ENCODE results near the genes MYOZ3 and DCTN4.

DNA sequence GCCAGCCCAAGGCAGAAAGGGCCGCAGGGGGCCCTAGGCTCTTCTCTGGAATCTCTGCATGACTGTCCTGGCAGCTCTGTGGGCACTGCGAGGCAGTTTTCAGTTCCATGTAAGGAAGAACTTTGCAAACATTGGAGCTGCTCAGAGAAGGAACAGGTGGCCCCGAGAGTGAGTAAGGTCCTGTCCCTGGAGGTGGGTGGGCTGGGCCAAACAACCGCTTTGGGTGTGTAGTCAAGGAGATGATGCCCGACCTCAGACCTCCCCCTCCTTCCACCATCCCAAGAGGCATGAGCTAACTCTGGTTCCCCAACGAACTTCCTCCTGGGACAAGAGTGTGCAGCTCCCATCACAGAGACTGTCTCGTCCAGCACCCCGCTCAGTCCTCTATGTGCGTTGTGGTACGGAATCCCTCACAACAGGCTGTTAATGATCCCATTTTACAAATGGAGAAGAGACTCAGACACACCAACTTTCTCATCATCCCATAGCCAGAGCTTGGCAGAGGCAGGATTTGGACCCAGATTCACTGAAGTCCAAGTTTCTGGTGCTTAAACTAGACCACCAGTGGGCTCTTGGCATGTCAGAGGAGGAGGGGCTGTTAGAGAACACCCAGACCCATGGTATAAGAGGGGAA is 20.4 kb downstream of the CSF1R start:
- PRO-cap, 3 experiments = no peak in any of the 3 experiments
- RRBS = no CpG with 5 or more reads among the region's 10 CpGs

GRCh38 chr5:150124255-150124748 is 31.3 kb downstream of the PDGFRB start:
- PRO-cap, 3 experiments = no peak in any of the 3 experiments
- RRBS = no CpG with 5 or more reads among the region's 9 CpGs

DNA sequence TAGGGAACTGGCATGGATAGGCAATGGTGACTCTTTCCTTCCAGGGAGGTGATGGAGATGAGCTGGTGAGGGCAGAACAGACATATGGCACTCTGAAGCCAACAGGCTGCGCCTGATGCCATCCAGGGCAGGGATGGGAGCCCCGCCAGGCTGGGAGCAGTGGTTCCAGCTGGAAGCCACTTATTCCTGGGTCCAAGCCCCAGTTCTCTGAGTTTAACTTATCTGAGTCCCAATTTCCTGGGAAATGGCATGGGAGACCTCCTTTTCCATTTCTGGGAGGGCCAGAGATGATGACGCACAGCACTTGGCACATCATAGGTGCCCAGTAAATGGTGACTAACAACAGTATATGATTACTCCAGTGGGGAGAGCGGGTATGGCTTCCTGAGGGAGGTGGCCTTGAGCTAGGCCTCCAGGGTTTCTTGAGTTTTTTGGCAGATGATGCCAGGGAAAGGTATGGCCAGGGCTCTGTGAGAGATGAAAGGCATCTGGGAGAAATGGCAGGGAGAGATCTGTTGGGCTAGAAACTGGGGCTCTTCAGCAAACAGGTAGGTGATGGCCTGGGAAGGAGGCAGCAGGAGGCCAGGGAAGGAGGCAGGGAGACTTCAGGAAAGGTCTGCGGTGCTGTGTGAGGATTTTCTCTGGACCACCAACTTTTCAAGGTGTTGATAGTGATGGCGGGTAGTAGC is 7.1 kb downstream of the PDGFRB start:
- PRO-cap, 3 experiments = peak in 1 of 3 experiments; most common plus-strand start position 437 of the sequence (in 1)
- RRBS = no CpG with 5 or more reads among the region's 6 CpGs

- PRO-cap, 3 experiments = no peak in any of the 3 experiments
- RRBS = 31% methylated on average over 20 of the region's 52 CpGs
Observed at GRCh38 chr5:150167127-150167787, 679 bp downstream of the CDX1 start.

GRCh38 chr5:150186752-150187526 is 2.9 kb upstream of the SLC6A7 start:
- PRO-cap, 3 experiments = no peak in any of the 3 experiments
- RRBS = no CpG with 5 or more reads among the region's 6 CpGs

DNA sequence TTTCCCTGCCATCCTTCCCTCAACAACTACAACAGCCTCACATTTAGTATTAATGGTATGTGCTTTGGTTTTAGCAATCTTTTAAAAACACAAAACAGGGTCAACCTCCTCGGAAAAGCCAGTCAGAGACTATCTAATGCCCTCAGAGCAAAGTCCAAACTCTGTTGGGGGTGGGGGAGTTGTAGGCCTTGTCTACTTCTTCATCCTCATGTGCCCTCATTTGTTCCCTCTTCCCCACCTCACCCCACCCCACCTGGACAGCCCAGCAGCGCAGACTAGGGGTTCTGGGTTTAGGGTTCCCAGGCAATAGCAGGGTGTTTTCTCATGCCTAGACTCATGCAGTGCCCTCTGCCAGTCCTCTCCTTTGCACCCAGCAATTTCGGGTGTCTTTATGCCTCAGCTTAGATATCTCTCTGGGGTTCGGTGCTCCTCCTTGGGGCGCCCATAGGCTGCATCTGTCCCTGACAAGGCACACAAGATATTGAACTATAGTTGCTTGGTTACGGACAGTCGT is 816 bp upstream of the TCOF1 start:
- PRO-cap, 3 experiments = no peak in any of the 3 experiments
- RRBS = no CpG with 5 or more reads among the region's 7 CpGs

DNA sequence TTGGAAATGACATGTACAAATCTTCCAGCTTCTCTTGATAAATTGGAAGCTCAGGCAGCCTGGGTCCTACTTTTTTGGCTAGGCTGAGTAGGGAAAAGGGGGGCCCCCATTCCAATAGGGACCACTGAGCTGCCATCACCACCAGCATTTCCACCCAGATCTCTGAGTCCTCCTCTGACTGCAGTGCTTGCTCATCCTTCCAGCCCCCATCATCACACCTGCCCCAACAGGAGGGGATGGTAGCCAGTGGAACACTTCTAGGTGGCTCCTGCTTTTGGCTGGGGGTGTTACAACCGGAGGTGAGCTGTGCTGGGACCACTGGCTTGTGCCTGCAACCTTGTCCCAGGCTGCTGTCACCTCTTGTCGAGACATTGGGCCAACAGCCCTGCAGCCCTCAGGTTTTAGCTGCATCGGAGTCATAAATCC is 24.9 kb downstream of the TCOF1 start:
- PRO-cap, 3 experiments = no peak in any of the 3 experiments
- RRBS = no CpG with 5 or more reads among the region's 3 CpGs

DNA sequence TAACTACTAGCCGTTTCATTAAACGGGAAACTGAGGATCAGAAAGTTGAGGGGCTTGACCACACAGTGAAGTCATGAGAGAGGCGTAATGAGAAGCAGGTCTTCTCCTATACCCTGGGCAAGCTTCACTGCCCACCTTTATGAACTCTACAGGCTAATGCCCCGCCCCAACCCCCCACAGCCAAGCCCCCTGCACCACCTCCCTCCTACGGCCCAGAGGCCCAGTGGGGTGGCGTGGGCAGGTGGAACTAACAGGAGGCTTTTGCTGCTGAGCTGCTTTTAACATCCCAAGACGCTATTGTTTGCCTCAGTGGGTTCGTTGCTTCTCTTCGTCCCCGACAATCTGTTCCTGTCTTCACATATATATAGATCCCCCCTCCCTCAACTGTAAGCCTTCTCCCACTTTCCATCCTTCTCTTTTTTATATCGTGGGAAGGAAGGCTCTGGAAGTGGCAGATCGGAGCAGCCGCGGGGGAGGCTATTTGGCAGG is 26.7 kb downstream of the CD74 start:
- PRO-cap, 3 experiments = no peak in any of the 3 experiments
- RRBS = no CpG with 5 or more reads among the region's 14 CpGs

DNA sequence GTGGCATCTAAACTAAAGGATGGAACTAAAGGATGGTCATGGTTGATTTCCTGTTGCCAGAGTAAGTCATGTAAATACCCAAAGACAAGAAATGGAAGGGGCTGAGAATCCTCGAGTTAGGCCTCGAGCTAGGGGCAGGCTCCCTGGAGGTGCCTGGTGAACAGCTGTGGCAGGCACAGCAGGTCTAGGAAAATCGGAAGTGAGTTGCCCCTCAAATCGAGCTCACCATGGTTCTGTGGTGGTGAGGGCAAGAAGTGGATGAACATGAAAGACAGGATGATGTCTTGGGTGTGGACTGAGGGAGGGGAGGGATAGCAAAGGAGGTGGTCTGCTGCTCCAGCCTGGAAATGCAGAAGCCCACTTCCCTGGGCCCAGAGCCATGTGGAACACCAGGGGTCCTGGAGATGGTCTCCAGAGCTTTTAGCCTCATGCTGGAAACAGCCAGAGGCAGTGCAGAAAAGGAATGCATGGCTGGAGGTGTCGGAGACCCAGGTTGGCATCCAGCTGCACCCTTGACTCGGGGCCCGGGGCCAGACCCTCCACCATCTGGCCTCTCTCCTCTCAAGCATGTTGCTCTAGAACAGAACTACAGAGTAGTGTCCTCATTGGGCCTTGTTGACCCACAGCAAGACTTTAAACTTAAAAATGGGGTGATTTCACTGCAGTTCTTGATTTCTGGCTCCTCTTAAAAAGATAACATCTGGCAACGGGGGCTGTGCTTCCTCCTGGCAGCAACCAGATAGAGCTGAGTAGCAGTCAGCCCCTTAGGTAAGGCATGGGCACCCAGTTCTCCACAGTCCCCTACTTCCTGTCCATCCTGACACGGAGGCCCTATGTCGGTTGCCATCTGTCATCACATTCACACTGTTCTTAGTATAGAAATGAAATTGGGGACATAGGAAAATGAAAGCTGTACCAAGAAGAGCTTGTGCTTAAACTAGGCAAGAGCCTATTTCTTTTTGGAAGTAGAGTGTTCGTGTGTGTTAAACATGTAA is 11.9 kb downstream of the CD74 start:
- PRO-cap, 3 experiments = no peak in any of the 3 experiments
- RRBS = no CpG with 5 or more reads among the region's 11 CpGs

DNA sequence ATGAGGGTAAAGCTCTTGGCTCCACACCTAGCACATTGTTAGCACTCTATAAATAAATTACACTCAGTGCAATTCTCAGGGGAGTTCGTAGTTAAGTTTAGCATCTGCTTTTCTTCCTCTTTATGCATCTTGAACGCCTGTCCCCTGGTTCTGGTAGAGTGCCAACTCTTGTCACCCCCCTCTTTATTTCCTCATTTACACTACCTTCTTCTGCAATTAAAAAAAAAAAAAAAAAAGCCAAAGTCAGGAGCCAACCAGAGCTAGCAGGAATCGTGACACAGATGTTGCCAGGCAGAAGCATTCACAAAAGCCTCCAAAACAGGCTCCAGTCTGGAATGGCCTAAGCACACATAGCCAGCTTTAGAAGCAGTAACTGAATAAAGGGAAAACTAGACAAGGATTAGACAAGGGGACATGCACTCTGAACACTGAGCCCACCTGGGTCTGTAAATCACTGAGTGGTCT is 2.2 kb downstream of the CD74 start:
- PRO-cap, 3 experiments = peak in 1 of 3 experiments; most common plus-strand start position 392 of the sequence (in 1); most common minus-strand start position 160 of the sequence (in 1)
- RRBS = no CpG with 5 or more reads among the region's 3 CpGs

DNA sequence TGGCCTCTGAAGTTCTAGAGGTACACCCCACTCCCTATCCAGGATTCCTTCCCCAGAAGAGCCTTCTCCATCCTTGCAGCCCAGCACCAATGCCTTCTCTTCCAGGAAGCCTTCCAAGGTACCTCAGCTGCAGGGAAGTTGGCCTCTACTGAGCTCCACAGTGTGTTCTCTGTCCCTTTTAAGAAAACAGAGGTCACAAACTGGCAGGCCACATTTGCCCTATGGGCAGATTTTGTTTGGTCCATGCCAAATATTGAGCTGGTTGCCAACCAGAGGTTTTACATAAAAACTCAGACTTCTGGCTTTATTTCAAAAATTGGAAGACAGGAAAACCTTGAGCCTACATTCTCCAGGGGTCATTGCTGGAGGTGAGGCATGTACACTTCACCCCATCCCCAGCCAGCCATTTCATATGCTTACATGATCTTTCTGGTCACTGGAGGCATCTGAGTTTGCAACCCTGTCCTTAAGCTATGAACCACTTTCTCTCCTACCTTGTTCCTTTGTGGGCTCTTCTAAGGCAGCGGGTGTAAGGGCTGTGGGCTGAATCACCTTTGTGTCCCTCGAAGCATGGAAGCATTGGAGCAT is 8.9 kb upstream of the NDST1 start:
- PRO-cap, 3 experiments = no peak in any of the 3 experiments
- RRBS = no CpG with 5 or more reads among the region's 2 CpGs

DNA sequence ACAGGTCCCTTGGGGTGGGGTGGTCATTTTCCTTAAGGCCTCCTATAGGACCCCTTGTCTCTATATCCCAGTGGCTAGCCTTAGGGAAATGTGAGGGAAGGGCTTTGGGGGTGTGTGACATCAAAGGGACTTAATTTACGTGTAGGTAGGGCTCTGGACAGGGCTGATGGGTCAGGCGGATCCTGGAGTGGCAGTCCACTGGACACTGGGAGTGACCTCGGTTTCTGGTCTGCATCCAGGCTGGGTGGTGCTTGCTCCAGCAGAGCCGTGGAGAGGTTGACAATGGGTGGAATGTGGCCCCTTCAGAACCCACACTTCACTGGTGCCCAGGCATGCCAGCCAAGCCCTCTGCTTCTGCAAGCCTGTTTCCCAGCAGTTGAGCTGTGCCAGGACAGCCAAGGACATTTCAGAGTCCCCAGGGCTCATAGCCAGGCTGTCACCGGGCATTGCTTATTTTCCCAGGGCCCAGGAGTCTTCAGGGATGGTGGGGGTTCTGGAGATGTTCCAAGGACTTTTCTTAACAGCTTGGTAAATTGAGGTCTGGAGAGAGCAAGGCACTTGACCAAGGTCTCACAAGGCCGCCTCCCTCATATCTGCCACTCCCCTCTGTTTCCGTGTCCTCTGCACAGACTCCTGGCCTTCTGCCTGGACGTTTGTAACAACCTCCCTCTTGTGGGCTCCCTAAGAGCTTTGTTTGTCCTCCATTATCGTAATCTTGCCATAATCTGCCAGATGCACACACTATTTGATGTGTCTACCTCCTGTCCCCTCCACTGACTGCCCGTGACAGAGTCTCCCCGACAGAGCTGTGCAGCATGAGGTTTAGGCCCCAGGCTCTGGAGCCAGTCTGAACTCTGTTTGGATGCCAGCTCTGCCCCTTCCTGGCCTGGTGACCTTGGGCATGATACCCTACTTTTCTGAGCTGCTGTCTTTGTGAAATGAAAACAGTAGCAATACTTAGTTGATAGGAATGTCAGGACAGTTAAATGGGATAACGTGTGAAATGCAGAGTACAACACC is 3.8 kb upstream of the NDST1 start:
- PRO-cap, 3 experiments = no peak in any of the 3 experiments
- RRBS = no CpG with 5 or more reads among the region's 12 CpGs

DNA sequence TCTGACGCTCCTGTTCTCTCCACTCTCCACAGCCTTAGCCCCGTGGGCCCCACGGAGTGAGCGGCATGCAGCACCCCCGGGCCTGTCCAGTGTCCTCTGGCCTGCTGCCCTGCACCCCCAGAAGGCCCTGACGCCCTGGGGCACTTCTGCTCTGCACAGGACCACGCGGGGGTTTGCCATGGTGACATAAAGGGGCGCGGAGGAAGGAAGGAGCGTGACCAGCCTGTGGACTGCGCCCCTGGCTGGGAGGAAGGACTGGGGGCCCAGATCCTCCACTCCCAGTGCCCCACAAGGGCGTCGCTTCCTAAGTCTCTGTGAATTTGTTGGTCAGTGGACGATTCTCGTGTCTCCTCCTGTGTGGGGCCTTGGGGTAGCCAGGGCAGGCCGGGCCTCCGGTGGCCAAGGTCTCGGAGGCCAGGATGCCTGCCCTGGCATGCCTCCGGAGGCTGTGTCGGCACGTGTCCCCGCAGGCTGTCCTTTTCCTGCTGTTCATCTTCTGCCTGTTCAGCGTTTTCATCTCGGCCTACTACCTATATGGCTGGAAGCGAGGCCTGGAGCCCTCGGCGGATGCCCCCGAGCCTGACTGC is 13.0 kb downstream of the NDST1 start:
- PRO-cap, 3 experiments = no peak in any of the 3 experiments
- RRBS = 24% methylated on average over 3 of the region's 29 CpGs

- PRO-cap, 3 experiments = no peak in any of the 3 experiments
- RRBS = no CpG with 5 or more reads among the region's 16 CpGs
Observed at GRCh38 chr5:150522240-150523271, 14.6 kb downstream of the NDST1 start.

- PRO-cap, 3 experiments = no peak in any of the 3 experiments
- RRBS = no CpG with 5 or more reads among the region's 9 CpGs
Observed at GRCh38 chr5:150534816-150535357, 27.0 kb downstream of the NDST1 start.

DNA sequence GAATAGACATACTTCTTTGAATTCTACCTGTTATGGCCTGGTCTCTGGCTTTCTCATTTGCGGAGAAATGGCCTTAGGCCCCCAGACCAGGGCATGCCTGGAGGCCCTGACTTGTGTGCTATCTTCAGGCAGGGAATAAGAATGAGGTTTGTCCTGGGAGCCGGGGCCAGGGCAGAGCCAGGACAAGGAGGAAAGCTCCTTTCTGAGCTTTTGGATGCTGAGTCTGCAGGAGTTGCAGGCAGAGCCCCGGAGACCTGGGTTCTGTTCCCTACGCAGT is 47.4 kb upstream of the SYNPO start:
- PRO-cap, 3 experiments = peak in 2 of 3 experiments; most common plus-strand start position 66 of the sequence (in 2)
- RRBS = 90% methylated on average over 2 of the region's 4 CpGs

DNA sequence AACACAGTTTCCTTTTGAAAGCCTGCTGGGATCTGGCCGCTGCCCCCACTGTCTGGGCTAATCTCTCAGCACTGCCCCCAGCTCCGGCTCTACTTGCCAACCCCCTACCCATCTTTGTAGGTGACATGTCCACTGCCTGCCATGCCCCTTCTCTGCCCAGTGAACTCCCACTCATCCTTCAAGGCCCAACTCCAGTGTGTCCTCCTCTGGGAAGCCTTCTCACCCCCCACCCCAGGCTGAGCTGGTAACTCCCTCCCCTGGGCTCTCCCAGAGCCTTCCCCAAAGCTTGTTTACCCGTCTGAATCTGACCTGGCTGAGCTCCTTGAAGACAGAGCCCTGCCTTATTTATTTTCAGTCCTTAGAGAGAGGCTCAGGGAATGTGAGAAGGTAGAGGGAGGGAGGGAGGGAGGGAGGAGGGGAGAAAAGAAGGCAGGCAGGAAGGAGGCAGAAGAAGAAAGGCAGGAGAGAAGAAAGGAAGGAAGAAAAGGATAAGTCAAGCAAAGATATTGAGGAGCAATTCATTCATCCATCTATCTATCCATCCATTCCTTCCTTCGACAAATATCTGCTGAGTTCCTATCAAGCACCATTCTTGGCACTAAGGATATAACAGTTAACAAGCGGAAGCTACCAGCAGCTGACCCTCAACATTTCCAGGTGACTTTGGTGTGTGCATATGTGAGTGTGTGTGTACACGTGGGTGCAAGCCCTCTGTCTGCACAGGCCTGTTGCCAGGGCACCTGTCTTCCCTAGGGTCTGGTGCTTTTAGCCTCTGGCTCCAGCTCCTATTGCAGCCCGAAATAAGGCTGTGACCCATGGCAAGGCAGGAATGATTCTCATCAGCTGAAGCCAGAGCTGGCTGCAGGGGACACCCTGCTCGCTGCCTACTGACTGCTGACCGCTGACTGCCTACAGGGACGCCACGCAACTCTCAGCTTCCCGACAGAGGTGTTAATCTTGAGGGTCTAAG is at the start of gene MYOZ3:
MYOZ3 (plus strand) TSS at position 829 of the 970 bp plus-strand sequence.
- PRO-cap, 3 experiments = no peak in any of the 3 experiments
- RRBS = no CpG with 5 or more reads among the region's 12 CpGs

GRCh38 chr5:150673731-150673950 is 12.6 kb downstream of the MYOZ3 start:
- PRO-cap, 3 experiments = no peak in any of the 3 experiments
- RRBS = no CpG with 5 or more reads among the region's 3 CpGs

DNA sequence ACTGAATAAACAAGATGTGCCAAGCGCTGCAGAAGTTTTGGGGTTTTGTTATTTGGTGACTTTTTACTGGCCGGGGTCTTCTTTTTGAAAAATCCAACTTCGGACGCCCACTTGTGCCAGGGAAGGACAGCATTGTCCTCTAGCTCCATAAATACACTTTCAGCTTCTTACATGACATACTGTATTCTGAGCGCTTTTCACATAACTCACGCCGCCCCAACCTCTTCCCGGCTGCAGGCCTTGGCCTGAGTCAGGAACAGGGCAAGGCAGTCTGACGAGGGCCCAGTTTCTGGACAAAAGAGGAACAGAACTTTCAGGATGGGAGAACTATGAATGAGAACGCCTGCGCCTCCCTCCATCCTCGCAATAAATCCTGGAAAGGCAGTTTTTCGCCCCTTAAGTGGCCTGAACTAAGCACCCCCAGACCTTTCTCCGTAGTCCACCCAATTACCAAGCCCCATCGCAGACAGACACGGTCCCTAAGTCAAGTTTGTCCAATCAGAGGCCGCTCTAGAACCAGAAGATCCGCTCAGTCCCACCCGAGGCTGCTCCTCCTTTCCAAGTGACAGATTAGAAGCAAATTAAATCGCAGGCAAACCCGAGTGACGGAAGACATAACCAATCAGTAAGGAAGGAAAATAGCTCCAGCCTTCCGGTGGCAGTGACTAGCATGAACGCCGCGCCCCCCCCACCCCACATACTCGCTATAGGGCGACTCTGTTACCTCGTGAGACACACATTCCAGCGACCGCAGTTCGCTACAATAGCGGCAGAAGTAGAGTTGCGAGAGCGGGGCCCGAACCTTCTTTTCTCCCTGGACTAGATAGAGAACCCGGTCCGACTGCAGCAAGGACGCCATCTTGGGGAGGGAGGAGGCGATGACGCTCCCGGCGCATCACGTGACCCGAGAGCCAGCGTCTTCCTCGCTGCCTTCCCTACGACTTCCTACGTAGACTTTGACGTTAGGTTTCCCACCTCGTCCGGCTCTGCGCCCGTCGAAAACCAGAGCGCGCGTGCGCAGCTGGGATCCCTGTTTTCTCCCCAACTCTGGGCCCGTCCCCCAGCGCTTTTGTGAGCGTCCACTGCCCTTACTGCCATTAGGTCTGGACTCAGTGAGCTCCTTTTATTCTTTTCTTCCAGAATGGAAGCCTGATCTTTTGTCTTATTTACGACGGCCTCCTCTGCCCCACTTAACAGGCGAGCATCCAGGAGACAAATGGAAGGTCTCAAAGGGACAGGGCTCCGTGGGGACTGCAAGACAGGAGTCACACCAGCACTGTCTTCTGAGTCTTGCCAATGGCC is at the start of gene DCTN4:
DCTN4 (minus strand) TSS at position 883 of the 1,302 bp plus-strand sequence.
- PRO-cap, 3 experiments = peak in 3 of 3 experiments; most common plus-strand start position 1,005 of the sequence (in 3); most common minus-strand start position 368 of the sequence (in 3)
- RRBS = 2% methylated on average over 14 of the region's 66 CpGs

DNA sequence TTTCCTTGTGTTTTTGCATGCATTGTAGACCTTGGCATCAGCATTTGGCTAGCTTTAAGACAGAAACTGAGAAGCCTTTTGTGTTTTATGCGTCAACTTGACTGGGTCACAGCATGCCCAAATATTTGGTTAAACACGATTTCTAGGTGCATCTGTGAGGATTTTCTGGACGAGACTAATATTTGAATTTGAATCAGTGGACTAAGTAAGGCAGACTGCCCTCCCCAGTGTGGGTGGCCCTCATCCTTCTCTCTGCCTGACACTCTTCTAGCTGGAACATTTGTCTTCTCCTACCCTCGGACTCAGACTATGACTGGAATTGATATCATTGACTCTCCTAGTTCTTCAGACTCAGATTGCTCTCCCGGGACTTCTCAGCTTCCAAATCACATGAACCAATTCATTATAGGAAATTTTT is 20.4 kb upstream of the GPX3 start:
- PRO-cap, 3 experiments = no peak in any of the 3 experiments
- RRBS = no CpG with 5 or more reads among the region's 5 CpGs